LHCN-M2 (cell line): ENCODE measurements around a stretch of chr18.

DNA sequence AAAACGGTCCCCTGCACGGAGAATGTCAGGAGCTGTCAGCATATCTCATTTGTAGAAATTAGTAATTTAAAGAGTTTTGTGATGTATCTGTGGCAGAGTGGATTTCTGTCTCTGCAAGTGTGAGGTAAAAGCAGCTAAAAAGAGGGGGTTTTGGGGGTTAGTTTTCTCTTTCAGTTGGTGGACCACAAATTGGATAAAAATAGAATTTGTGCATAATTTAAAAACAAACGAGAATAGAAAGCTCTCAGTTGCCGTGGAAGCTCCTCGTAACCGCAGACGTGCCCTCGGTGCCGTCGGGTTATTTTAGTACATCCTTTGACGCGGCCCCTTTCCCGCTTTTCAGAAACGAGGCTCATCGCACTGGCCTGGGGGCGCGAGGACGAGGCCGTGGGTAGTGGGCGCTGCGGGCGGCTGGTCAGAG, 40.1 kb downstream of the NFATC1 start:
- RAMPAGE, long total RNA, result no peak

DNA sequence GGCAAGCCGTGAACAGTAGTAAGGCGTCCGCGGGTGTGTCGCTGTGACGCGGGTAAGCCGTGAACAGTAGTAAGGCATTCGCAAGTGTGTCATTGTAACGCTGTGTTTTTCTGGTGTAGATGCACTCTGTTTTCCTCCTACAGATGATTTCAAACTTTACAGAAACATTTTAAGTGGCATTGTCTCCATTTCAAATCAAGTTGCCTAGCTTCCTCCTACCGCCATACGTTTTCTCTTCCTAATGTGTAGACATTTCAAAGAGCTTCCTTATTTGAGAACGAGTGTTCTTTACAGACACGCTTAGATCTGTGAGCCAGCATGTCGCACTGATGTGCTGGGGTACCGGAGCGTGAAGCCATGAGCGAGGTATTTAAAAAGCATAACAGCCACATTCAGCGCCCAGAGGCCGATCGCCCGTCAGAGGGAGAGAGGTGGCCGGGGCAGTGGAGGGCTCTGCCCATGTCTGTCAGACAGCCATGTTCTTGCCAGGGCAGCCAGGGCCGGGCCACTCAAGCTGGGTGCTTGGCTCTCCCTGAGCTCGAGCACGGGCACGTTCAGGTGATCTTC, 100.3 kb downstream of the NFATC1 start:
- RAMPAGE, long total RNA, result no peak

GRCh38 chr18:79749580-79750022, 48.1 kb upstream of the KCNG2 start:
- RAMPAGE, long total RNA, result no peak

DNA sequence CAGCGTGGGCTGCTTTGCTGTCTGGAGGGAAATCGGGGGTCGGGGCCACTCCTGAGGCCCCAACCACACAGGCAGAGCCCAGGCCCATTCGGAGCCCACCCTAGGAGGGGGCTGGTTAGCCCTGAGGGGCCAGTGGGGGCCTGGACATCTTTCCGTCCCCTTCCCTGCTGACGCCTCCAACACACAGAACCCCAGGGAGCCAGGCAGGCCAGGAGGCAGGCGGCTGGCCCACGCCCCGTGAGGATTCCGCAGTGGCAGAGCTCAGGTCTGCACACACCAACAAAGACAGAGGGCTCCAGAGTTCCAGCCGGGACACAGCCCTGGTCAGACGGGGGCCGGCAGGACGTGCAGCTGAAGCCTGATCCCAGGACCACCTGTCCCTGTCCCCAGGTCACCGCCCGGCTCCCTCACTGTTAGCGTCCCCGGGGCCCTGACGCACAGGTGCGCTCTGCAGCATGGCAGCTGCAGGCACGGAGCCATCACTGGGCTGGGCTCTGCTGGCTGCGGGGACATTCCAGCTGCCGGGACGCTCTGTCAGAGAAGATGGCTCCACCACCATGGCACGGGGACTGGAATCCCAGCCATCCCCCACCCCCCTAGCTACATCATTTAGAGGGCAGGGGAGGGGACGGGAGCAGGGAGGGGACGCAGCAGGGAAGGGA, 40.2 kb downstream of the SLC66A2 start:
- RAMPAGE, long total RNA, result no peak

- RAMPAGE, long total RNA, result no peak
Observed at GRCh38 chr18:79917217-79917738, 34.2 kb downstream of the SLC66A2 start.

GRCh38 chr18:79924536-79925732, 26.5 kb downstream of the SLC66A2 start:
- RAMPAGE, long total RNA, result no peak

- RAMPAGE, long total RNA, result no peak
Observed at GRCh38 chr18:79944575-79945292, 6.7 kb downstream of the SLC66A2 start.

GRCh38 chr18:79946907-79947371, 4.5 kb downstream of the SLC66A2 start:
- RAMPAGE, long total RNA, result no peak

DNA sequence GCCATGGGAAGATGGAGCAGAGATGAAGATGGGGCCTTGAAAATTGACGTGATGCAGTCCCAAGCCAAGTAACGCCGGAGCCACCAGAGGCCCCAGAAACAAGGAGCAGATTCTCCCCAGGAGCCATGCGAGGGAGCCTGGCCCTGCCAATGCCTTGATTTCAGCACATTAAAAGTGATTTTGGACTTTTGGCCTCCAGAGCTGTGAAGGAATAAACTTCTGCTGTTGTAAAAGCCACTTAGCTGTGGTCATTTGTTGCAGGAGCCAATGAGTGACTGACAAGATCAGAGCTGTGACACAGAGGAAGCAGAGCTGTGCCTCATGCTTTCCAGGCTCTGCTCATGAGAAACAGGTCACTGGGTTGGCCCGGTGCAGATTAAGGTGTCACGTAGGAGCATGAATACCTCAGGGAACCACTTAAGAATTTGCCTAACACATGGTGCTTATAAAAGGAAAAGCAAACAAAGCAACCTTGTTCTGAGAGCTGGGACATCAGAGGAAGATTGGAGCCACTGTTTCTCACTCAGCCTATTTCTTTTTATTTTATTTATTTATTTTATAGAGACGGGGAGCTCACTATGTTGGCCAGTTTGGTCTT, 2.8 kb upstream of the SLC66A2 start:
- RAMPAGE, long total RNA, result no peak

- RAMPAGE, long total RNA, result no peak
Observed at GRCh38 chr18:79962836-79963653, 1.4 kb upstream of the HSBP1L1 start.

- RAMPAGE, long total RNA, result no peak
Observed at GRCh38 chr18:80009481-80010811, 21.6 kb upstream of the TXNL4A start.

DNA sequence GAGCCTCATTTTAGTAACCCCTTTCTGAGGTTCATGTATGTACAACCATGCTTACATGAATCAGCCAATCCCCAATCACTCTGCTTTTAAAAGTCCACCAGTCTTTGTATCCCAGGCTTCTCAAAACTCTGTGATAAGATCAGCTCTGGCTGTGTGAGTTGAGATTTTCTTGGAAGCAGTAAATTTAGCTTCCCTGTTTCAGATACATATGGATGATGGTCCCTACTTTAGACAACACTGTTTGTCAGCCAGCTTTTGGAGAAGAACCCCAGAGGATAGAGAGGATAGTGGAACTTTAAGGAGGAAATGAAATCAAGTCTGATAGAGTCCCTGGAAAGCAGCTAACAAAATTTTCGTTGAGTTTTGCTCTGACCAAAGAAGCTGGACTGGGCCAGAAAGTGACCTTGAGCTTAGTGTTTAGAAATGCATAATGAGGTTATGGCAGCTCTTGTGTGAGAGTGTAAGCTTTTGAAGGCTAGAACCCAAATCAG, 3.7 kb downstream of the ADNP2 start:
- RAMPAGE, long total RNA, result no peak

DNA sequence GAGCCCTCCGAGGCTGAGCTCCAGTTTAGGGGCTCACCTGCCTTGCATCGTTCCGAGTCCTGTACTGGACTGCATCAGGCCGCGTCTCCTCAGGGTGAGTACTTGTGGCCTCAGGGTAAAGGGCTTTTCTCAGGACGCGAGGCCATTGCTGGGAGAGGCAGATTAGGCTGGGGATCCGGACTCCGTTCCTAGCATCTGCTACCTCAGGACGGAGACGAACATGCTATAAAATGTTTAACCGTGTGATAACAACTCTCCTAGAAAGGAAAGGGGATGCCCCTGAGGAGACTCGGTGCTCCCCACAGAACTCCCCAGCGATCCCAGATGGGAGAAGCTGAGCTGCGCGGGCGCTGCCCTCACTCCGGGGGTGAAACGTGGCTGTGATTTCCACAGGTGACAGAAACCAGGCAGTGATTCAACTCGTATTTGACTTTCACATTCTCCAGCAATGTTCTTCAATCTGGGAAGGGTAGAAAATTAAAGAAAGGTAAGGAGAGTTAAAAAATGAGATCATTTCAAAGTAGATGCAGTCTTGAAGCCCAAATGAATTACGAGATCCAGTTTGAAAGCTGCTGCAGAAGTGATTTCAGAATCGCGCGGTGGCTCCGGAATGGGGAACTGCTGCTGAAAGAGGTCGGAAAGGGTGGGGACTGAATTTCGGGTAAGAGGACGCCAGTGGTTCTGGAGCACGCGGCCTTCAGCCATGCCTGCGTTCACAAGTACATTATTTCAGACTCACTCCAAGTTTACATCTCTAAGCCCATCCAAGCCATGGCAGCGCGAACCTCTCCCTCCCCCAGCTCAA, 39.3 kb downstream of the ADNP2 start:
- RAMPAGE, long total RNA, result no peak